Measurements from ENCODE around the gene ZHX3.

DNA sequence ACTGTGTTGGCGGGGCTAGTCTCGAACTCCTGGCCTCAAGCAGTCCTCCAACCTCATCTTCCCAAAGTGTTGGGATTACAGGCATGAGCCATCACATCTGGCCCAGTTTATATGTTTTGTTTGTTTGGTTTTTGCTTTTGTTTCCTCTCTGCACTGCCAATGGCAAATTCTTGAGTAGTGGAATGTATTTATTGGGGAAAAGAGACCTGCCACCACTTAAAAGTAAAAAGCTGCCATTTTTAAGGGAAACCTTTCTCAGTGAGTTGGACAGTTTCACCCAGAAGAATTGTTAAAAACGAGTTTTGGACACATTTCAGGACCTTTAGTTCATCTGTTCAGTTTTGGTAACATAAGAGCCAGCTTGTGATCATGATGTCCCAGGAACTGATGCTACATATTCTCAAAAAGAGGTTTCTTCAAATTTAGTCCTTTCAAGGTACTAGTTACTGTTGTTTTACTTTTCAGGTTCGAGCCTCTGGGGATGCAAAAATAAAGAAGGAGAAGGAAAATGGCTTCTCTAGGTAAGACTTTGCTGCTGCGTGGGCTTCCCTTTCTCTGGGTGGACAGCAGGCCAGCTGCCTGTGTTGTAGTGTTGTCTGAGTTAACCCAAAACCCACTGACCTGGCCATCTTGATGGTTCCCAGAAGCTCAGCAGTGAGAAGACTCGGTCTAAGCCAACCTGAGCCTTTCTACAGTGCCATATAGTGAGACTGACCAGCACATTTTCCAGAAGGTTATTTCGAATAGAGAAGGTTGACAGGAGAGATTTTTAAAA is 48.7 kb downstream of the TOP1 start:
- RRBS: no CpG with 5 or more reads among the region's 7 CpGs

- RRBS: no CpG with 5 or more reads among the region's 12 CpGs
Measured at GRCh38 chr20:41169976-41170451, 32.7 kb downstream of the PLCG1 start.

- RRBS: no CpG with 5 or more reads among the region's 7 CpGs
Measured at GRCh38 chr20:41249338-41250135, 68.0 kb downstream of the ZHX3 start.

DNA sequence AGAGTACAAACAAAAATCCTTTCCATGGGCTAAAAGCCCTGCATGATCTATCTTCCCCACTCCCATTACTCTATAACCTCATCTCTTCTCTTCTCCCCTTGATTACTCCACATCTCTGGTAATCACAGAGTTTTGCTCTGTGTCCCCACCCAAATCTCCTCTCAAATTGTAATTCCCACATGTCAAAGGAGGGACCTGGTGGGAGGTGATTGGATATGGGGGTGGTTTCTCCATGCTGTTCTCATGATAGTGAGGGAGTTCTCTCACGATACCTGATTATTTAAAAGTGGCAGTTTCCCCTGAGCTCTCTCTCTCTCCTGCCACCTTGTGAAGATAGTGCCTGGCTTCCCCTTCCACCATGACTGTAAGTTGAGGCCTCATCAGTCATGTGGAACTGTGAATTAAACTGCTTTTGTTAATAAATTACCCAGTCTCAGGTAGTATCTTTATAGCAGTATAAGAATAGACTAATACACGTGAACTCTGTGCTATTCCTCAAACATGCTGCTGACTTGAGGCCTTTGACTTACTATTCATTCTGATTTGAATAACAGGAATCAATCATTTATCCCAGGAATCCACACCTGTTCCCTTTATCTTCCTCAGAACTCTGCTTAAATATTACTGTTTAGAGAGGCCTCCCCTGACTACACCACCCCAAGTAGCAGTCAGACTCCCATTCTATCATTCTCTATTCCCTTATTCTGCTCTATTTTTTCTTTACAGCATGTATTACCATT is 30.8 kb downstream of the ZHX3 start:
- RRBS: no CpG with 5 or more reads among the region's 2 CpGs

GRCh38 chr20:41316896-41317813 is at the start of gene ZHX3:
TSS of gene ZHX3 (minus strand) at chr20:41317731.
- RRBS: 4% methylated on average over 48 of the region's 104 CpGs

- RRBS: no CpG with 5 or more reads among the region's 11 CpGs
Measured at GRCh38 chr20:41329440-41329973, 11.1 kb upstream of the LPIN3 start.

- RRBS: no CpG with 5 or more reads among the region's 4 CpGs
Measured at GRCh38 chr20:41509629-41510166, 108.5 kb downstream of the CHD6 start.

DNA sequence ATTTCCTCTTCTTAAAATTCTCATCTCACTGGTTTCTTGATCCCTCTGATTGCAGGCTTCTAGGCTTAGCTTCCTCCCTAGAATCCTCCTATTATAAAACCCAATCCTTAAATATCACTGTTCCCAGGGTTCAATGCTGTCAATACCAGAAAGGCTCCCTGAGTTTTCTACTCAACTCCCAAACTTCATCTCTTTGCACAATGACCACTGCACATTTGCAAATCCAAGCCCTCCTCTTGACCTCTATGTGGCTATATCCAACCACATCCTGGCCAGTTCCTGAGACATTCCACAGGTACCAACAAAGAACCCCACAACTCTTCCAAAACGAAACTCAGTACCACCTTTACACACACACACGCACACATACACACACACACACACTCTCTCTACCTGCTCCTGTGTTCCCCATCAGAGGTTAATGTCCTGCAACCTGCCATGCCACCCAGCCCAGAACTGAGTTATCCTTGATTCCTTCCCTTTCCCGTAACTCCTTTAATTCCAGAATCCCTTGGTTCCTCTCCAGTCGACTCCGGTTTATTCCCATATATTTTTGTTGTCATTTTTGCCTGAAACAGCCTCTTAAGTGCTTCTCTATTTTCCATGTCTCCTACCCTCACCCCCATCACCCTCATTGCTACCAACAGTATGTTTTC is 58.5 kb downstream of the CHD6 start:
- RRBS: no CpG with 5 or more reads among the region's 5 CpGs

- RRBS: no CpG with 5 or more reads among the region's 2 CpGs
Measured at GRCh38 chr20:41715431-41716013, 97.3 kb upstream of the CHD6 start.

DNA sequence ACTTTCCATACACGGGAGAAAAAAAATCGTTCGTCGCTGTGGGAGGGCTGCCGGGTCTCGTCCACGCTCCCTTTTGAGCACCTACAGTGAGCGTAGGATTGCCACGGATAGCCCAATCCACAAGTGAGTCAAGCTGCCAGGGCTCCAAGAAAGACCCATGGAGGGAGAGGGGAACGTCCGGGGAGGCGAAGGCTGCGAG is 662 bp upstream of the SRSF6 start:
- RRBS: no CpG with 5 or more reads among the region's 13 CpGs

- RRBS: no CpG with 5 or more reads among the region's 4 CpGs
Measured at GRCh38 chr20:43556361-43557157, 2.3 kb upstream of the SGK2 start.

- RRBS: no CpG with 5 or more reads among the region's 5 CpGs
Measured at GRCh38 chr20:43559373-43559955, 637 bp downstream of the SGK2 start.

GRCh38 chr20:43942686-43943144 is 28.1 kb downstream of the TOX2 start:
- RRBS: no CpG with 5 or more reads among the region's 6 CpGs

- RRBS: 0% methylated on average over 2 of the region's 17 CpGs
Measured at GRCh38 chr20:44177007-44177745, 9.8 kb downstream of the JPH2 start.

- RRBS: no CpG with 5 or more reads among the region's 4 CpGs
Measured at GRCh38 chr20:44195472-44196434, 8.8 kb upstream of the JPH2 start.

GRCh38 chr20:44401451-44402031 is 46.0 kb downstream of the HNF4A start:
- RRBS: no CpG with 5 or more reads among the region's 12 CpGs

- RRBS: no CpG with 5 or more reads among the region's 10 CpGs
Measured at GRCh38 chr20:44429600-44430111, 46.0 kb upstream of the TTPAL start.

DNA sequence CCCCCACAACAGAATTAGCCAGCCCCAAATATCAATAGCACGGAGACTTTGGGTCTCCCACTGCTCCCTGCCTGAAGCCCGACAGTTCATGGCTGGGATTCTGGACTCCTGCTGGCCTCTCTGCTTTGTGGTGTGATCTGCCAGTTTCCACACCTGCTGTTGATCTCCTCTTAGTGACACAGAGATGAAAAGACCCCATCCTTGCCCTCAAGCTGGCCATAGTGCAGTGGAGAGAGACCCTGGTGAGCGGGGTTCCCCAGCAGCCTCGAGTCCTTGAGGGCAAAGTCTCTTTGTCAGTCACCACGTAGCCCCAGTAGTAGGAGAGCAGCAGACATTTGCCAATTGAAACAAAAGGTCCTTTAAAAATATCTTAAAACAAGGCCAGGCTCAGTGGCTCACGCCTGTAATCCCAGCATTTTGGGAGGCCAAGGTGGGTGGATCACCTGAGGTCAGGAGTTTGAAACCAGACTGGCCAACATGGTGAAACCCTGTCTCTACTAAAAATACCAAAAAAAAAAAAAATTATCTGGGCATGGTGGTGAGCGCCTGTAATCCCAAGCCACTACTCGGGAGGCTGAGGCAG is 24.5 kb upstream of the TTPAL start:
- RRBS: no CpG with 5 or more reads among the region's 8 CpGs

DNA sequence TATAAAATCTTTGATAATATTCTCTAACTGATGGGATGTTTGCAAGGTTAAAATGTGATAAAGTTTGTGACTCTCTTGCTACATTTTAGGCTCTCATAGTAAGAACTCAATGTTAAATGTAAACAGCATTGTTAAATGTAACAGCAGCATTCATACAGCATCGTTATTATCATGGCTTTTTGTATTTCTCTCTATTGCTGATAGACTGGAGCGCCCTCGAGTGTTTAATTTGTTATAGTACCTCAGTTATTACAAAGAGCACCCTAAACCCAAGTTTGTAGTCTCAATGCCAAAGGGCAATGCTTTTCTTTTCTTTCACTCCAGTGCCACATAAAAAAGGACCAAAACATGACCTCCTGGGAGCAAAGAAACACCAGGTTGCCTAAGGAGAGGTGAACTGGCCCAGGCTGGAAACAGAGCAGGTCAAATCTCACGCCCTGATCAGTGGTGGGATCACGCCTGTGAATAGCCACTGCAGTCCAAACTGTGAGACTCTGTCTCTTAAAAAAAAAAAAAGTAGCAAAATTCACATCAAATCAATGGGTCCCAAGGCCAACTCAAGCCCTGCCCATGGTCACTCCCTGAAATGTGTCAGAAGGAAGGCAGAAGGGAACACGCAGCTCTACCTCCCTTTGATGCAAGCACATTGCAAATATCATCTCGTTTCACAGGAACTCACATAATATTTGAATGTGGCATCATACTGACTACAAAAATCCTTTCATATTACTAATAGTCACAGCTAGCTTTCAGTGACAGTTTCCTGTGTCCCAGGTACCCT is 14.7 kb upstream of the TTPAL start:
- RRBS: no CpG with 5 or more reads among the region's 7 CpGs